Lung (tissue), 4 donors: ENCODE measurements around the genes PBLD and TACR2.

DNA sequence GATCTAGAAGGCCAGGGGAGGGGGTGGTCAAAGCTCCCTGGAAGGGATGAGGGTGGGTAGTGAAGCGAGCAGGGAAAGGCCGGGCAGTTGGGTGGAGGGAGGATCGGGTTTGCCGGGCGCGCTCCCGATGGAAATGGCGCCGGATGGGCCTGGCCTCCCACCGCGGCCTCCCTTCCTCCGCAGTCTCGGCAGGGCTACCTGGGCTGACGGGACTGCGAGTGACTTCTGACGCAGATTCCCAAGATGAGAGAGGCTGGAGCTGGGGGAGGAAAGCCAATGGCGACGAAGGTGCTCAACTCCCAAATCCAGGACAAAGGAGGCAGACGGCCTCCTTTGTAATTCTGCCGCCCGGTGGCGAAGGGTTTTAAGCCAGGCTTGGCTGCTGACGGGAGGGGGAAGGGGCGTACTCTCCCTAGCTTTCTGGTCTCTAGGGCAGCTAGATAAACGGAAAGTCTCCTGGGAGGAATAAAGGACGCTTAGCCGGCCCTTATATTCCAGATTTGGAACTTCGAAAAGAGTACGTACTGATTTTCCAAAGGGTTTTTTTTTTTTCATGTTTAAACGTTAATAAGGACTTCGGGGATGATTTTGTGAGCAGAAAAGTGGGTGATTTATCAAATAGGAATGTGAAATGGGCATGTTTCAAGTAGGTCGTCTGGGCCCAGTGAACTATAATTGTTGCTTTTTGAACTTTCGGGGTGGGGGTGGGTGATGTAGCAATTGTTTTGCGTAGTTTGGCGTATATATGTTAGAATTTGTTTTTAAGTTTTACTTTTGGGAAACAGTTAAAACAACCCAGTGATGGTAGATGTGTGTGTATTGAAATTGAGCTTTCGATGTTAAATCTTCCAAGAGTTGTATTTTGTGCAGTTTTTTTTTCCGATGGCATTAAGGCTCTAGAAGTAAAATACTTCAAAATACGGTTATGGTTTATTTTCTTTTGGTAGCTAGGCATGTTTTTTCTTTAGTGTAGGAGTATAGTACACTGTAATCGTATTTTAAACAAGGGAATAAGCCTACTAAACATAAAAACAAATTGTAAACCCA lies at the start of gene PBLD:
Gene PBLD (minus strand): TSS at position 343 of the 1,047 bp plus-strand sequence.
- PRO-cap, result bidirectional peak, plus-strand start at position 385 of the sequence, minus-strand start at position 340 of the sequence
- RAMPAGE, long total RNA, result no peak
- RRBS, result no CpG with 5 or more reads among the region's 39 CpGs

GRCh38 chr10:68561287-68562485 lies 1.5 kb downstream of the TET1 start:
- PRO-cap, result no peak
- RAMPAGE, long total RNA, result no peak
- RRBS, result no CpG with 5 or more reads among the region's 59 CpGs

DNA sequence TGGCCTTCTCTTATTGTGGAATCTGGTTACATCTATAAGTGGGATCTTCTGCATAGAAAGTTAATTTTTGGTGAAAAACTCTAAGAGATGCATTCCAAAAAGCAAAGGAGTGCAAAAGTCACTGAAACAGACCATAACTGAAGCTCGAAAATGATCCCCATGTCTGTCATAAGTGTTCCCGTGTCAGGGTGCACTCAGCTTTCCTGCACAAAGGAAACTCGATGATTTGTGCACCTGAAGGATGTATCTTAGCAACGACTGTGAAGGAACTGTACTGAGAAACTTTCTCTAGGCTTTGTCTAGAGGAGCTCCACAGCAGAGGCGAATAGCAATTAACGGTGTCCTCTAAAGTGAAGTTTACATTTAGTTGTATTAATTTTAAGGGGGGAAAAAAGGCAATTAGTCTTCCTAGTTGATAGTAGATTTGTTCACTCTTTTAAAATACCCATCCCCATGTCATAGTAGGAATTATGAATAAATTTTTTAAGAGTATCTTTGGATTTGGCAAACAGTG lies 24.2 kb upstream of the DDX50 start:
- PRO-cap, result no peak
- RAMPAGE, long total RNA, result no peak
- RRBS, result no CpG with 5 or more reads among the region's 6 CpGs

DNA sequence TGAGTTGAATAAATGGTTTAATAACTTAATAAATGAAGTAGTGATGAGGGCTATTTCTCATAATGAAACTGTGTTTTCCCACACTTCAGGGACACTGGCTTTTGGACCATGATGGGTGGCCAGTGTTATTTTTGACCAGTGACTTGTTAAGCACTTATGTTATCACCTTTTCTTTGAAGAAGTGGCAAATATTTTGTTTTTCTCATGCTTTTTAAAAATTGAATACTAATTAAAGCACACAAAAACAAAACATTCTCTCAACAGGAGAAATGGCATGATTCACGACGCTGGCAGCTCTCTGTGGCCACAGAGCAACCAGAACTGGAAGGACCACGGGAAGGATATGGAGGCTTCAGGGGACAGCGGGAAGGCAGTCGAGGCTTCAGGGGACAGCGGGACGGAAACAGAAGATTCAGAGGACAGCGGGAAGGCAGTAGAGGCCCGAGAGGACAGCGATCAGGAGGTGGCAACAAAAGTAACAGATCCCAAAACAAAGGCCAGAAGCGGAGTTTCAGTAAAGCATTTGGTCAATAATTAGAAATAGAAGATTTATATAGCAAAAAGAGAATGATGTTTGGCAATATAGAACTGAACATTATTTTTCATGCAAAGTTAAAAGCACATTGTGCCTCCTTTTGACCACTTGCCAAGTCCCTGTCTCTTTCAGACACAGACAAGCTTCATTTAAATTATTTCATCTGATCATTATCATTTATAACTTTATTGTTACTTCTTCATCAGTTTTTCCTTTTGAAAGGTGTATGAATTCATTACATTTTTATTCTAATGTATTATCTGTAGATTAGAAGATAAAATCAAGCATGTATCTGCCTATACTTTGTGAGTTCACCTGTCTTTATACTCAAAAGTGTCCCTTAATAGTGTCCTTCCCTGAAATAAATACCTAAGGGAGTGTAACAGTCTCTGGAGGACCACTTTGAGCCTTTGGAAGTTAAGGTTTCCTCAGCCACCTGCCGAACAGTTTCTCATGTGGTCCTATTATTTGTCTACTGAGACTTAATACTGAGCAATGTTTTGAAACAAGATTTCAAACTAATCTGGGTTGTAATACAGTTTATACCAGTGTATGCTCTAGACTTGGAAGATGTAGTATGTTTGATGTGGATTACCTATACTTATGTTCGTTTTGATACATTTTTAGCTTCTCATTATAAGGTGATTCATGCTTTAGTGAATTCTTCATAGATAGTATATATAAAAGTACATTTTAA lies 5.9 kb upstream of the KIFBP start:
- PRO-cap, result no peak
- RAMPAGE, long total RNA, result no peak
- RRBS, result no CpG with 5 or more reads among the region's 13 CpGs

GRCh38 chr10:69072718-69073475 lies 15.0 kb upstream of the SRGN start:
- PRO-cap, result no peak
- RAMPAGE, long total RNA, result no peak
- RRBS, result no CpG with 5 or more reads among the region's 9 CpGs

DNA sequence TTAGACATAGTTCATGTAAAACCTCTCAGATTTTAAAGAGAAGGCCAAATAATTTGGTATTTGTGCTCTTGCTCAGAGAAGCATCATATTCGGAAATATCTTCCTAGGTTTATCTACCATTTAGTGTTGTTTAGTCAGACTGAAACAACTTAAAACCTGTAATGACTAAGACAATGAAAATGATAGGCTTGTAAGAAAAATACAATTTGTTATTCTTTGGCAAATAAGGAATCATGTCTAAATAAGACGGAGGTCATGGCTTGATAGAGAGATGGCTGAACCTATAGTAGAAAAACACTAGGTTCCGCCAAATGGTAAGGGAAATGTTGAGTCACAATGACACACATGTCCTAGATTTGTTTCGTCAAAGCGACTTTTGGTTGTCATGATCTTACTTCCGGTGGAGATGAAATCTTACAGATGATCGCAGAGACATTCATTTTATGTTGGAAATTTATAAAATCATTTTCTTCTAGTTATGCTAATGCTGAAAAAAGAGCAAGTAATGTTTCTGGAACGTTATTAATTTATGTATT lies 933 bp downstream of the SRGN start:
- PRO-cap, result no peak
- RAMPAGE, long total RNA, result no peak
- RRBS, result no CpG with 5 or more reads among the region's 8 CpGs

DNA sequence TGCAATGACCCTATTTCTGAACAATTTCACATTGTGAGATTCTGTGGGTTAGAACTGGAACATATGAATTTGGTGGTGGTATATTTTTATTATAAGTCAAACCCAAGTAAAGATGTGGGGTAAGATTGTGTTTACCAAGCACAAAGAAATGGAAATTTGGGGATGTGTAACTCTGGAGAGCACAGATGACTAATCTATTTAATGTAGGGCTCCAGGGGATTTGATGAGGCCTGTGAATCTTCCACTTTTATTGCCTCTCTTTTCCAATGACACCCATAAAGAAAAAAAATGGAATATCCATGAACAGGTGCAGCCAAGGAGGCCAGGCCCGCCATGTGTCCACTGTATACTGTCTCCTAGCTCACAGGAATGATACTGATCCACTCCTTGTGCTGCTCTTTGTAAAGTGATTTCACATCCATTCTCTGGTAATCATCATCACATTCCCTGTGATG lies 2.8 kb downstream of the SRGN start:
- PRO-cap, result no peak
- RAMPAGE, long total RNA, result no peak
- RRBS, result no CpG with 5 or more reads among the region's 1 CpG

DNA sequence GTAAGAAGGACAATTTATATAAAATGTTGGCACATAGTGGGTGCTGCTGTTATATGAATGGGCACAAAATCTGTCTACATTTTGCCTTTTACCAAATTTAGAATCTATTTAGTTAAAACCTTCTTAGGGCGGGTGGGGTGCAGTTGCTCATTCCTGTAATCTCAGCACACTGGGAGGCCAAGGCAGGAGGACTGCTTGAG lies 8.6 kb downstream of the SRGN start:
- PRO-cap, result no peak
- RAMPAGE, long total RNA, result no peak
- RRBS, result no CpG with 5 or more reads among the region's 1 CpG

- PRO-cap, result no peak
- RAMPAGE, long total RNA, result no peak
- RRBS, result no CpG with 5 or more reads among the region's 14 CpGs
These were observed 19.6 kb downstream of the HK1 start for GRCh38 chr10:69338071-69338802.

GRCh38 chr10:69416268-69417283 lies at the start of gene TACR2:
TSS of gene TACR2 (minus strand) at chr10:69416918.
- PRO-cap, result no peak
- RAMPAGE, long total RNA, result no peak
- RRBS, result no CpG with 5 or more reads among the region's 21 CpGs

DNA sequence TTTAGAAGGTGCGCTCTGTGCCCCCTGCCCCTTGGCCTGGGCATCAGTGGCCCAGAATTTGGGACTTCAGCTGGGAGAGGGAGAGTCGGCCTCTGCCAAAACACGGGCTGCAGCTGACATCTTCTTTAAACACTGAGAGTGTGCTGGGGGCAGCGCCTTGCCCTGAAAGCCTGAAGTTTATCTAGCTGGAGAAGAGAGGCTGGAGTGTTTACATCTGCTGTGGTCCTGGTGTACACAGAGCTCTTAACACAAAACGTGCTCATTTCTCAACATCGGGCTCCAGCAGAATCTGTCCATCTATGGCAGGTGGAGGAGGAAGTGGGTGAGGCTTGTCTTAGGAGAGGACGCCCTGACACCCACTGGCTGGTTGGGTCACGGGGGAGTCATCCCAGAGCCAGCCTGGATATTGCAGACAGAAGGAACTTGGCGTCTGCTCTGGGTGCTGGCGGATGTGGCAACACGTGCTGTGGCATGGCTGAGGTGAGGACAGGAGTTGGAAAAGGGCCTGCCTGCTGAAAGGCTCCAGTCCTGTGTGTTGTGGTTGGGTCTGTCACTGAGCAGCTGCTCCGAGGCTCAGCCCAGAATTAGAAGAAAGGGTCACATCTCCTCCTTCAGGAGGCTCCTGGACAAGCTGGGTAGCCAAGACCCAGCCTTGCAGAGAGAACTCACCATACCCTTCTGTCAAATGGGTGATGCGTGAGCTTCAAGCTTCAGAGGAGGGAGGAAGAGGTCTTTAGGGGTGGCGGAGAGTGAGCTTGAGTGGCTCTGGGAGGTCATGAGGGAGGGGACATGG lies 5.2 kb upstream of the TACR2 start:
- PRO-cap, result no peak
- RAMPAGE, long total RNA, result no peak
- RRBS, result no CpG with 5 or more reads among the region's 14 CpGs

DNA sequence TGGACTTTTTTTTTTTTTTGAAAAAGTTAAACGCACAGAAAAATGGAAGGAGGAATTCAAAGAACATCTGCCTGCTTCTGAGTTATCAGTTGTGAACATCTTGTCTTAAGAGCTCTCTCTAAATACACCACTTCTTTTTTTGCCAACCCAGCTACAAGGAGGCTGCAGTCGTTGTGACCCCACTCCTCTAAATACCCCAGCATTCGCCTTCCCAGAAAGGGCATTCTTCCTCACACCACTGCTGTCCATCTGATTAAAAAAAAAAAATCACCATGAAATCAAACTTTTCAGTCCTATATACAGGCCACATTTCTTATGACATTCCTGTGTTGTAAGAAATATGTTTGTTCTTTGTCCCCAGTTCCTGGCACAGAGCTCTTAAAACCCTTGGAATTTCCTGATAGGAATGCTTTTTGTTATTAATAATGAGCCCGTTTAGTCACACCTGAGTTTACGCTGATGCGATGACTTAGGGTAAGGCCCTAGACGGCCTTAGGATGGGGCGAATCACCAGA lies 17.3 kb downstream of the TSPAN15 start:
- PRO-cap, result no peak
- RAMPAGE, long total RNA, result no peak
- RRBS, result no CpG with 5 or more reads among the region's 8 CpGs

DNA sequence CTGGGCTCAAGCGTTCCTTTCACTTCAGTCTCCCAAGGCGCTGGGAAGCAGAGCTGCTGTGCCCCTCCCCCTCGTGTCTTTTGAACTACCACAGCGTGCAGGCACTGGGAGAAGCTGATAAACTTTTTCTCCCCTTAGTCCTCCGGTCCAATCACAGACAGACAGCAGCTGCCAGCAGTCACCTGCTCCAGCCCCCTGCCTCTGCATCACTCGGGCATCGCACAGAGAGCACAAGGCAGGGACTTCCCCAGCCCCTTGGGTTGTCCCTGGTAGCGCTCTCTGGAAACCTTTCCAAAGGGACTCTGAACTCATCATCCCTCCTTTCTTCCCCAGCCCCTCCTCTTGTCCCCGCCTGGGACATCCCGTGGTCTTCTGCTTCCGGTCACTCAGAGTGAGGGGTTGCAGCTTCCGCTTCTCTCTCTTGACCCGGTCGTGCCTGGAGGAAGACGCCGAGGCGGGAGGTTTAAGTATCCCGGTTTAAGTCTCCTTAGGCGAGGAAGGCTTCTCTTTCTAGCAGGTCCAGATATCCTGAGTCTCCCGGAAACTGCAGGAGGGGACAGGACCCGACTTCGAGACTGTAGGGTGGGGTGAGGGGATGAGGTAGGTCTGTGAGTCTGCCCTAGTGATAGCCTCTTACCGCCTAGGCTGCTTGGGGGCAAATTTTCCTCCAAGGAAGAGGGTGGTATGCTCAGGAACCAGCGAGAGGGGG lies 1.5 kb upstream of the NEUROG3 start:
- PRO-cap, result no peak
- RAMPAGE, long total RNA, result no peak
- RRBS, result 4% methylated on average over 8 of the region's 24 CpGs

DNA sequence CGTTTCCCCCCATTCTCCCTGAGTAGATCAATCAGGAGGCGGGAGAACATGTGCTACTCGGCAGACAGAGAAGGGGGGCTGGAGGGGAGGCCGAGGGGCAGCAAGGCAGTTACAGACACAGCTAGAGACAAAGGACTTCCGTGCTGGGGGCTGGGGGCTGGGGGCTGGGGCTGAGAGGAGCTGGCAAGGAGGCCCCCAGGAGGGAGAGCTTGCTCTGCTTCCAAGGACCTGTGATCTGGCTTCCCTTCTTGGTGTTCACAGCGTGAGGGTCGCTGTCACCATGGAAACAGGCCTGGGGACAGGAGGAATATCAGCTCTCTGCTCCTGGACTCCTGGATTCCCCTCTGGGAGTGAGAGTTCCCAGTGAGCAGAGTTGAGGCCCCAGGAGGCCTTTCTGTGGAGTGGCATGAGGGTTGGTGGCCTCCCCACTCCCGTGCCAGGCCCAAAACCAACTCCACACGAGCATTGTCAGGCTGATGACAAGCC lies 16.2 kb downstream of the FAM241B start:
- PRO-cap, result no peak
- RAMPAGE, long total RNA, result no peak
- RRBS, result no CpG with 5 or more reads among the region's 9 CpGs

GRCh38 chr10:69709086-69709500 lies 79.0 kb downstream of the FAM241B start:
- PRO-cap, result no peak
- RAMPAGE, long total RNA, result no peak

GRCh38 chr10:69866400-69867675 lies 65.1 kb downstream of the COL13A1 start:
- PRO-cap, result no peak
- RAMPAGE, long total RNA, result no peak
- RRBS, result 15% methylated on average over 2 of the region's 34 CpGs

GRCh38 chr10:70051259-70052083 lies 1.2 kb upstream of the MACROH2A2 start:
- PRO-cap, result no peak
- RAMPAGE, long total RNA, result no peak
- RRBS, result no CpG with 5 or more reads among the region's 7 CpGs

- PRO-cap, result no peak
- RAMPAGE, long total RNA, result no peak
- RRBS, result 81% methylated on average over 2 of the region's 18 CpGs
These were observed 6.9 kb downstream of the TYSND1 start for GRCh38 chr10:70139414-70140279.

- PRO-cap, result bidirectional peak, plus-strand start at chr10:70146112, minus-strand start at chr10:70146006
- RAMPAGE, long total RNA, result no peak
- RRBS, result 1% methylated on average over 48 of the region's 113 CpGs
These were observed 737 bp downstream of the TYSND1 start for GRCh38 chr10:70145476-70146450.

DNA sequence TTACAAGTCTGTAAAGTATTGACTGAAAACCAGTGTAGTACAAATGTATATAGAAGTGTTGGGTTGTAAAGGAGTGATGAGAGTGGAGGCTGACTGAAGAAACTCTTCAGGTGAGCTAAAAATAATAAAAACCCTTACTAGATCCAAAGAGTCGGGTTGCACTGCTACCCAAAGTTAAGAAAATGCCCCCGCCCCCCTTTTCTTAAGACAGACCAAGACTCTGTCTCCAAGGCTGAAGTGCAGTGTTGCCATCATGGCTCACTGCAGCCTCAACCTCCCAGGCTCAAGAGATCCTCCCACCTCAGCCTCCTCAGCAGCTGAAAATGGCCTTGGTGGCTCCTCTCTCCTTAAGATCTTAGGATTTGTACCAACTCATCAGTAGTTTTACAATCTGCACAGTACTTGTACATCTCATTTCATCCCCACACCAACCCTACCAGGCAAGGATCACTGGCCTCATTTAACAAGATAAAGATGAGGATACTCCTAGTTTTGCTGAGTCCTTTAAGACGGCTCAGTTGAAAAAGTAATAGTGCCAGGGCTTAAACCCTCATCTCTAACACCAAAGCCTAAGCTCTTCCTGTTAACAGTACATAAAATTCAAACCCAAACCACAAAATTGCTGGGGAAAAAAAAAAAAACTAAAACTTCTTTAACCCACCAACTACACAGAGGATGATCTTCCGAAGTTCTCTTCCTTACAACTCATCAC lies 1.5 kb downstream of the SAR1A start:
- PRO-cap, result no peak
- RAMPAGE, long total RNA, result no peak
- RRBS, result no CpG with 5 or more reads among the region's 4 CpGs